ENCODE measurements around a stretch of chr11.

- RRBS = no CpG with 5 or more reads among the region's 25 CpGs
Measured at GRCh38 chr11:76588367-76589133, 82.0 kb downstream of the LRRC32 start.

- RRBS = no CpG with 5 or more reads among the region's 18 CpGs
Measured at GRCh38 chr11:76721713-76722243, 51.2 kb upstream of the LRRC32 start.

DNA sequence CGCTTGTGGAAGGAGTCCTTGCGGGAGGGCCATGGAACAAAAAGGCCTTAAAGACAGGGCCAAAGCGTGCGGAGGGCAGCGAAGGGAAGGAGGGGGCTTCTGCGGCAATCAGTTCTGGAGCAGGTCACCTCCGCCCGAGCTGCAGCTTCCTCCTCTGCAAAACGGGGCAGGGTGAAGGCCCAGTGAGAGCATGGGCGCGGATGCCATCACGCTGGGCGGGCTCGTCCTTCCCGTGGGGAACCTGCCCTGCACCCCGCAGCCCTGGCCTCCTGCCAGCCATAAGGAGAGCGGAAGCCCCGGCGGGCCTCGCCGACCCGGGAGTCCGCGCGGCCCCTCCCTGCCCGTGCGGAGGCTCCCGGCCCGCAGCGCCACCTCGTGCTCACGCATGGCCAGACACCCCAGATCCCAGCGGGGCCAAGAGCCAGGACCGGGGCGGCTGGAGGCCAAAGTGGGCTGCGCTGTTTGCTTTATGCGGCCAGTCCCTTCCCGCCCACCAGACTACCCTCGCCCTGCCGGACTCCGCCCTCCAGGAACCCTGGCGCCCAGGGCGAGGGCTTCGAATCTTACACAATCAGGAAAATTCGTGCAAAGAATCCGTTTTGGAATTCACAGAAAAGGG lies 16.0 kb downstream of the TSKU start:
- RRBS = 2% methylated on average over 18 of the region's 46 CpGs

DNA sequence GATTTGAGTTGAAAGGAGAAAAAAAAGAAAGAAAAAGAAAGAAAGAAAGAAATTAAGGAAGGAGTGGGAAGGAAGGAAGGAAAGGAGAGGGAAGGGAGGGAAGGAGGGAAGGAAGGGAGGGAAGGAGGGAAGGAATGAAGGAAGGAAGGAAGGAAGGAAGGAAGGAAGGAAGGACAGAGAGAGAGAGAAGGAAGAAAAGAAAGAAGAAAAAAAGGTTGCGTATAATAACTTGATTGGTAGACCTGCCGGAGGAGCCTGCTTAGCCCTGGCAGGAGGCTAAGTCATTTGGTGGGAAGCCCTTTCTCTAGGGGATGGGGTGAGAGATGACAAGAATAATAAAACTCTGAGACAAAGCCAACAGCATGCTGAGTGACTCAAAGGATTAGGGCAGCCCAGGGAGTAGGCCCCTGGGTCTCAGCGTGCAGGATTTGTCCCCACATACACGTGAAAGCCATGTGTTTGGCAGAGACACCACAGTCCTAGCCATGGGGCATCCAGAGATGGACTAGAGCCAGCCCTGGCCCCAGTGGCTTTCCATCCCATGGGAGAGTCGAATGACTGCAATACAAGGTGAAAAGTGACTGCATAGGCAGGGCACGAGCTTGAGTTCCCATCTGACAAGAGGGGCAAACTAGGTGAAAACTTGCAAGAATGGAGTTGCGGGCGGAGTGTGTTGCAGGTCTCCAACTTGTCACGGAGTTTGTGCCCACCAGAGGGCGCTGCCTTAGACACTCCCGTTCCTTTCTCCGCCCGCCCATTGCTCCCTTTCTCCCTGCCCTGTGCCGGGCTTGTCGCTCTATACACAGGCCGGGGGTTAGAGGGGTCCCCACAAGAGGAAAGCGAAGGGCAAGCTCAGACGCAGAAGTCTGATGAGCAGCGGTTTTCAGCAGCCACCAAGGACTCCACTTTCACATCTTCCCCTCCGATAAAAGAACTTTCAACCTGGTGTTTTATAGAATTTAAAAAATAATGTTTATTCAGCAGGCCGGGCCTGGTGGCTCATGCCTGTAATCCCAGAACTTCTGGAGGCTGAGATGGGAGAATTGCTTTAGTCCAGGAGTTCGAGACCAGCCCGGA lies 24.1 kb downstream of the TSKU start:
- RRBS = no CpG with 5 or more reads among the region's 23 CpGs

DNA sequence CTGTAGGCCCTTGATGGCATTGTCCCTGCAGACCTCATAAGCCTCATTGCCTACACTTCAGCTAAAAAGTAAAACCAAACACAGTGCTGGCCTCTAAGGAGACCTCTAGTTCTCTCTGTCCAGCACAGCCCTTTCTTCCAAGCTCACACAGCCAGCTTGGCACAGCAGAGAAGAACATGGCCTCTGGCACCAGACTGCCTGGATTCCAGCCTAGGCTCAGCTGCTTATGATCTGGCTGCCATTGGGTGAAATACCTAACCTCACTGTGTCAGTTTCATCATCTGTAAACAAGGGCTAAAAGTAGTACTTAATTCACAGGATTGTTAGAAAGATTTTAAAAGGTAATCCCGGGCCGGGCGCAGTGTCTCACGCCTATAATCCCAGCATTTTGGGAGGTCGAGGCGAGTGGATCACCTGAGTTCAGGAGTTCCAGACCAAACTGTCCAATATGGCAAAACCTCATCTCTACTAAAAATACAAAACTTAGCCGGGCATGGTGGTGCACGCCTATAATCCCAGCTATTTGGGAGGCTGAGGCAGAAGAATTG lies 9.9 kb upstream of the ACER3 start:
- RRBS = no CpG with 5 or more reads among the region's 8 CpGs

DNA sequence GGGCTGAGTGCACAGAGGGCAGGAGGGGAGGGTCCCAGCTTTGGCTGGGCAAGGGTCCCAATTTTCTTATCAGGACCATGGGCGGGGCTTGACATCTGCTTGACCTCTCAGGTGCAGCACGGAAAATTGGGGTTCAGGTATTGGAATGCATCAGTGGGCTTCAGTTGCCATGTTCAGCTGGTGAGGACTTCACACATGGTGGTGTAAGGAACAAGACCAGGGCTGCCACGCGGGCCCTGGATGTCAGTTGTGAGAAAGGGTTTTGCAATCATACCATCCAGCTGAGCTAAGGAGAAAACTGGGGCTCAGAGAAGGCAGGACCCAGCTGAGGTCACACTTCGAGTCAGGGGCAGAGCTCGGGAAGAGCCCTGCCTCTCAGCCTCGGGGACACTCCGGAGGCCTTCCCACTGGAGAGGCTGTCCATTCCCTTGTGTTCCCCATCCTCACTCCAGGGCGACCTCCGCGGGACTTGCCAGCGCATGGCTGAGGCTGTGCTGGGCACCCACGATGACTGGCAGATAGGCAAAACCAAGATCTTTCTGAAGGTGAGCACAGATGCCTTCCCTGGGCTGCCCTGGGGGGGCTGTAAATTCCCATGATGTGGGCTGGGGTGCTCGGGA lies 47.0 kb downstream of the MYO7A start:
- RRBS = no CpG with 5 or more reads among the region's 14 CpGs

DNA sequence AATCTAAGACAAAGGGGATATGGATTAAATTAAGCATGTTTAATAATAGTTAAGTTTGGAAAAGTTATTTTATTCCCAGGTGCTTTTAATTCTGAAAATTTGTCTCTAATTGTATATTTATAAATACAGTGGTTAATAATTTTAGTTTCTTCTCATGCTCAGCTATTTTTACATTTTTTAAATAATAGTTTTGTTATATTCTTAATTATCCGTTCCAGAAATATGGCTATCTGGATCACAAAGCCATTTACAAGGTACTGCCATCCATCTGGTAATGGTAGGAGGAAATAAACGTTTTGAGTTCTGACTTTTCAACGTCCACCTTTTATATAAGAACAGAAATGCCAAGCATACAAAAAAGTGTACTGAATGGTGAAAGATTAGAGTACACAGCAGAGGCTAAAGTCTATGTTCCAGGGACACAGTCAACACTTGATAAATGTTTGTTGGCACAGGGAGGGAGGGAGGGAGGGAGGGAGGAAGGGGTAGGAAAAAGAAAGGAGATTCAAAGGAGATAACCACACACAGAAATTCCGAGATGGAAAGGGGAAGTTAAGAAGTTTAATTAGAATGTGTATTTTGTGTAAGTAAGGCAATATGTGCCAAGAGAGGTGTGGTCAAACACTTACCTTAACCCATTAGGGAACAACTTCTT lies 58.3 kb downstream of the GDPD4 start:
- RRBS = no CpG with 5 or more reads among the region's 4 CpGs

GRCh38 chr11:77498354-77498616 lies 24.4 kb upstream of the PAK1 start:
- RRBS = no CpG with 5 or more reads among the region's 2 CpGs

GRCh38 chr11:77590335-77590701 lies 565 bp downstream of the AQP11 start:
- RRBS = no CpG with 5 or more reads among the region's 14 CpGs

- RRBS = no CpG with 5 or more reads among the region's 8 CpGs
Measured at GRCh38 chr11:77675030-77675518, 37.5 kb upstream of the CLNS1A start.

DNA sequence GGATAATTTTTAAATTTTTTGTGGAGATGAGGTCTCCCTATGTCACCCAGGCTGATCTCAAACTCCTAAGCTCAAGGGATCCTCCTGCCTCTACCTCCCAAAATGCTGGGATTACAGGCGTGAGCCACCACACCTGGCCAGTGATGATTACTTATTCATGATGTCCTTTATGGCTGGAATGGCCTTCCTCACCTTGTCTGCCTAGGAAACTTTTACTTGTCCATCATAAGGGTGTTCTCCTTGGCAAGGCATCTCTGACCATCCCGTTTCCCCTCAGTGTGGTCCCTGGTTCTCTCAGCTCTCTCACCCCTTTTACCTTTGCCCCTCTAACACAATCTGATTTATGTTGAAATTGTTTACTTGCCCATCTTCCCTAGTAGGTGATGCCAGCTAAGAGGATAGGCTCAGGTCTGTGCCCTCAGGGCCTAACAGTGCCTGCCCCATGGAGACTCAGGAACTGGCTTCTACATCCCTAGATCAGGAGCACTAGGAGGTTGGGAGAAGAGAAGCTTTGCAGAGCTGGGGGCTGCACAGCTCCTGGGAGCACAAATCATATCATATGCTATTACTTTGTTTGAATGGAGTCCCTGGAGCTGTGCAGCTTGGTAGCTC lies 21.1 kb upstream of the ALG8 start:
- RRBS = no CpG with 5 or more reads among the region's 2 CpGs

- RRBS = no CpG with 5 or more reads among the region's 24 CpGs
Measured at GRCh38 chr11:78189068-78189653, 442 bp downstream of the USP35 start.

DNA sequence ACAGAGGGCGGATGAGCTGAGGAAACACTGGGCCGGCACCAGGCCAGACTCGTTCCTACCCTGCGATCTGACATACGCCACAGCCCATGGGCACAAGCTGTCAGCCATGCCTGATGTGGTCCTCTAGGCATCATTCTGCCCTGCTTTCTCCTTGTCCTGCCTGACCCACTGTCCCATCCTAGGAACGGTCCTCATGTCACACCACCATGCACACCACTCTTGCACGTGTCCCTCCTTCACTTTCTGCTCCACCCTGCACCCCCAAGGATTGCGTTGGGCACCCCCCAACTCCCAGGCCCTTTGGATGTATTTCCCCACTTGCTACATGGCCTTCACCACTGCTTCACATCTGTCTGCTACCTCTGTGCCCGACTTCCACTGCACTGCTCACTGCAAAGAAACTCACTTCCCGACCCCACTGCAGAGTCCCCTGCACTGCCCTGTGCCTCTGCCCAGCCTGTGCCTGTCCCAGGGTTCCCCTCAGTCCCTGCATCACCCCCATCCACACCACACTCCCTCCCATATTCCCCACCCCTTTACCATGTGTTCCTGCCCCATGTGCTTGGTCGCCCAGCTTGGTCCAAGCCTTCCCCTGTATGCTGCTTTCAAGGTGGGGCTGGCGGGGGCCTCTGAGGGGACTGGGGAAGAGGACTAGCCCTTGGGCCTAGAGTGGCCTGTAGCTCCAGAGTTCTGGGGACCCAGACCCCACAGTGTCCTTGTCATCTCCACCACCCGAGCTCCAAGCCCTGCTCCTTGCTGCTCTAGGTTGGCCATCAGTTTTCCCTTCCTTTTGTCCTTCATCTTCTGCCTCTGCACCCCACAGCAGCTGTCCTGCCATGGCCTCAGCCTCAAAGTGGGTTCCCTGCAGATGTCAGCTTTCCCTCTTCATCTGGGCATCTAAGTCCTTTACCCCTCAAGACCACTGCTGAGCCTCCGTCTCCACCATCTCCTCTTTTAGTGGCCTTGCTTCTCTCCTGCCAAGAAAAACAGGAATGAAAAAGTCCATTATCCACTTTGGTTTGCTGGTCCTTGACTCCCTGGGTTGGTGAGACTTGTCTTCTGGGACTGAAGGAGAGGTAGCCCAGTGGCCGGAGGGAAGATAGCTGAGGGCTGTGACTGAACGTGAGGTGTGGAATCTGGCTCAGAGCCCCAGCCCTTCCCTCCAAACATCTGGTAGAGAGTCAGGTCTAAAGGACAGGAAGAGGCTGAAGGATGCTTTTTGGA lies 29.5 kb downstream of the USP35 start:
- RRBS = no CpG with 5 or more reads among the region's 16 CpGs

- RRBS = no CpG with 5 or more reads among the region's 8 CpGs
Measured at GRCh38 chr11:78223356-78223925, 34.7 kb downstream of the USP35 start.

DNA sequence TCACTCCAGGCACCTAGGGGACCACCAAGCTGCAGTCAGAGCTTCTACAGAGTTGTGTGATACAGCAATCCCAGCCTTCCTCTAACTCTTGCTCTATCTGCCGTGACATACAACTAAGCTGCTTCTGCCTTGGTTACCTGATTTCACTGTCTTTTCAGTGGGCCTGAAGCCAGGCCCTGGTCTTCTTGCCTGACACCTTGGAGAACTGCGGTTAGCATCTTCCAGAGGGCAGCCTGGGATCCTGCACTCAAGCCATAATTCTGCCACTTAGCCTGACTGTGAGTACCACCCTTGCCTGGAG lies 35.7 kb downstream of the USP35 start:
- RRBS = no CpG with 5 or more reads among the region's 2 CpGs

DNA sequence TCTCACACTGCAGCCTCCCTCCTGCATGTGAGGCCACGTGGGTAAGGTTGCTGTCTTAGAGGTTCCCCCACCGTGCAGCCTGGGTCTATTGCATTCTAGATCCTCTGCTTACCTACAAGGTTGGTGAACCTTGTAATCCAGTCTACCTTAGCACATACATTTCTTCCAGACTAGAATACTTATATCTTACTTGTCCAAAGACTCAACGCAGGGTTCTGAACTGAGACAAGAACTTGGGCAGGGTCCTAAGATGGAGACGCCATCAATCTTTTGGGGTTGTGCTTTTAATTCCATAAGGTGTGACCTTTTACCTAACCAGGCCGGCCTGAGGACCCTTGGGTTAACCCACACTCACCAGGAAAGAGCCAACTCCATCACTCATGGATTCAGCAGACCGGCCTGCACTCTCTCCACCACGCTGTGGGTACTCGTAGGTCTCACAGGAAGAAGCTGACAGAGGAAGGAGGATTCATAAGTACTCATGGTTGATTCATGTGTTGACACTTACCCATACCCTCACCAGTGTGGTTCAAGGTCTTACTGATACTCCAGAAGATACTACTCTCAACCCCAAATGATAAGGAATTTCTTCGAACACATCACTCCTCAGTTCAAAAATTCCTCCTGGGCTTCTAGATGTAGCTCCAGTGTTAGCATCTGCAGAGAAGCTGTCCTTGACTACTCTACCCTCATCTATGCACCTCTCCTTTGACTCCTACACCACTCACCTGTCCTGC lies 36.2 kb downstream of the USP35 start:
- RRBS = no CpG with 5 or more reads among the region's 9 CpGs

DNA sequence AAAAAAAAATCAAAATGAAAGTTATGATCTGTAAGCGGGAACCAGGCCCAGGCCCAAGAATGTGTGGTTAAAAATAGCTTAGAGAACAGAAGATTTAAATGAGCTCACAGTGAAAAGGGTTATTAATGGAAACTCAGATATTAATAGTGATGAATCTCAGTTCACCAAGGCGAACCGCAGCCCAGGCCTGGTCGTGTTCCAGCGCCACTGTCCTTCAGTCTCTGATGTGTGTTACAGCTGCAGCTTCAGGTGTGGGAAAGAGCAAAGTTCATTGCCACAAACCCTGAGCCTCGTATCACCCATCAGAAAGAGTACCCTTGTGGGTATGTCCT lies 107.1 kb downstream of the GAB2 start:
- RRBS = no CpG with 5 or more reads among the region's 6 CpGs

- RRBS = no CpG with 5 or more reads among the region's 1 CpG
Measured at GRCh38 chr11:78337916-78338496, 79.6 kb downstream of the GAB2 start.

DNA sequence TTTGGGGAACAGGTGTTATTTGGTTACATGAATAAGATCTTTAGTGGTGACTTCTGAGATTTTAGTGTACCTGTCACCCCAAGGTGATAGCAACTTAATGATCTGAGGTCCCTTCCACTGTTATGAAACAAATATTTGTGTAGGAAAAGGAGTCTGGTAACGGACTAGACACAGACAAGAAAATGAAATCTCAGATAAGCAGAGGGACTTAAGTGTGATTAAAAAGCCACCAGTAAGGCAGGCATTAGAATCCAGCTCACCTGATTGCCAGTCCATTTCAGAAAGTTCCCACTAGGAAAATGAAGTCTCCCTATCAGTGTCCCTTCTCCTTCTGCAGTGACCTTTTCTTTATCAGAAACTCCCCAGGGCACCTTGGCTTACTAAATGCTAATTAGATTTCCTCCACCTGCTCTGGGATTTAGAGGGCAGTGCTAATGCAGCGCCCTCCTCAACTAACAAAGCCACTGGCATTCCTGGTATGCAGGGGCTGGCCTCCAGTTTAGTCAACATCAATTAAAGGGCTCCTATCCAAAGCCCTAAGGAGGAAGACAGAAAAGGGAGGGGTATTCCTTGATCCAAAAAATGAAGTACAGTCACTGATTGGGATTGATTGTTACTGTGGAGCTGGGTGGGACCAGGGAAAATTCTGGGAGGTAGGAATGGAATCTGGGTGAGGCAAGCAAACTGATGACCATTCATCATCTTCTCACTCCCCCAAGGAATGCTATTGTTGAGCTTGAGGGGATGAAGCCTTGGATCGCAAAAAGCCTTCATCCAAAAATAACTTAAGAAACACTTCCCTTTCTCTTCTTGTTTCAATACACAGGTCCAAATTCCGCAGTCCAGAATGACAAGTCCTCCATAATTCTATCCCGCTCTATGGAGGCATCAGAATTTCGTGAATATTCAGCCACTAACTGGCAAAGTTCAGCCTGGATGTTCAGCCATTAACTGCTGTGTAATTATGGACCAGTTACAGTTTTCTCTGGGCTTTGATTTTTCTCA lies 52.3 kb downstream of the GAB2 start:
- RRBS = no CpG with 5 or more reads among the region's 6 CpGs

GRCh38 chr11:78378929-78379405 lies 38.7 kb downstream of the GAB2 start:
- RRBS = no CpG with 5 or more reads among the region's 2 CpGs